Brain (tissue), 1 donor: ENCODE results near the genes NXF1 and PLAAT2.

- RRBS = 26% methylated on average over 1 of the region's 39 CpGs
Measured at GRCh38 chr11:62504926-62506006, 41.3 kb downstream of the AHNAK start.

- RRBS = no CpG with 5 or more reads among the region's 10 CpGs
Measured at GRCh38 chr11:62515895-62516753, 30.5 kb downstream of the AHNAK start.

GRCh38 chr11:62523457-62524626 lies 22.8 kb downstream of the AHNAK start:
- RRBS = no CpG with 5 or more reads among the region's 11 CpGs

DNA sequence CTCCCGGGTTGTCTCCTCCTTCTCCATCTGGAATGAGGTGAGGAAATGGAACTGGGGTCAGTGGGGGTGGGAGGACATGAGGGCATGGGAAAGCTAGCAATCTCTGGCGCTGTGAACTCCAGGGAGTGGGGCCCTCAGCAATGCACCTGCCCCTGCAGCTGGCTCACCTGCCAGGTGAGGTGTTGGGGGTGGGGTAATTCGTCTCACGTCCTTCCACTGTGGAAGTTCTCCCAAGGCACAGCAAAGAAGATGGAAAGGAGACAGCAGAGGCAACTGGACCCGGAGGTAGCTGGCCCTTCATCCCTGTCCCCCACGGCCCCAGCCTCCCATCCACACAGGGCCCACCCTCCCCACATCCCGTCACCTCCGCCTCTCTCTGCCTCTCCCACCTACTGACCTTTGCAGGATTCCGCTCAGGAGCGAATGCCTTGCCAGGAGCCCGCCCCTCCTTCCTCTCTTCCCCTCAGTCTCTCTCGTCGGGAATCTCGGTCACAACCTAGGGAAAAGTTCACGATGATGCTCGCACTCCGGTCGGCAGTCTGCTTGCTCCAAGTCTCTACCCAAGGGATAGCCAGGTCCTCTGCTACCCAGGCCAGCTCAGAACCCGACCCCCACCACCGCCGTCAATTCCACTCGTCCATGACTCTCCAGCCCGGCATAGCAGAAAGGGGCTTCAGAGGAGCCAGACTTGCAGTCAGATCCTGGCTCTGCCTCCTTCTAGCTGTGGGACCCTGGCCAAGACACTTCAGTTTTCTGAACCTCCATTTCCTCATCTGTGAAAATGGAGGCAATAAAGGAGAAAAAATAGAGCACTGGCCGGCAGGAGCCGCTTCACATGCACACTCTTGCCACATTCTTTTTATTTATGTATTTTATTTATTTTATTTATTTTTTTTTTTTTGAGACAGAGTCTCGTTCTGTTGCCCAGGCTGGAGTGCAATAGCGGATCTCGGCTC lies 10.3 kb downstream of the AHNAK start:
- RRBS = no CpG with 5 or more reads among the region's 28 CpGs

DNA sequence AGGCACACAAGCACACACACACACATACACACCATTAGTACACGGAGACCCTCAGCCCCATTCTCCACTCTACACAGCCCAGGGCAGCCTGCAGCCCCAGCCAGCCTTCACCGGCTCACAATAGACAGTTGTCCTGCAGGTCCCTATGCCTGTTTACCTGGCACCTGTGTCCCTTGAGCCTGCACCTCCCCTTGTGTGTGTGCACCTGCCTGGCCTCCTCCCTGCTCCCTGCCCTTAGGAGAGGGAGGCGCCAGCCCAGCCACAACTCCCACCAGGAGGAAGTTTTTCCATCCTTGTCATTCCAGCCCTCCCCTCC lies 4.5 kb downstream of the AHNAK start:
- RRBS = no CpG with 5 or more reads among the region's 3 CpGs

- RRBS = 9% methylated on average over 11 of the region's 38 CpGs
Measured at GRCh38 chr11:62542748-62543766, 3.5 kb downstream of the AHNAK start.

DNA sequence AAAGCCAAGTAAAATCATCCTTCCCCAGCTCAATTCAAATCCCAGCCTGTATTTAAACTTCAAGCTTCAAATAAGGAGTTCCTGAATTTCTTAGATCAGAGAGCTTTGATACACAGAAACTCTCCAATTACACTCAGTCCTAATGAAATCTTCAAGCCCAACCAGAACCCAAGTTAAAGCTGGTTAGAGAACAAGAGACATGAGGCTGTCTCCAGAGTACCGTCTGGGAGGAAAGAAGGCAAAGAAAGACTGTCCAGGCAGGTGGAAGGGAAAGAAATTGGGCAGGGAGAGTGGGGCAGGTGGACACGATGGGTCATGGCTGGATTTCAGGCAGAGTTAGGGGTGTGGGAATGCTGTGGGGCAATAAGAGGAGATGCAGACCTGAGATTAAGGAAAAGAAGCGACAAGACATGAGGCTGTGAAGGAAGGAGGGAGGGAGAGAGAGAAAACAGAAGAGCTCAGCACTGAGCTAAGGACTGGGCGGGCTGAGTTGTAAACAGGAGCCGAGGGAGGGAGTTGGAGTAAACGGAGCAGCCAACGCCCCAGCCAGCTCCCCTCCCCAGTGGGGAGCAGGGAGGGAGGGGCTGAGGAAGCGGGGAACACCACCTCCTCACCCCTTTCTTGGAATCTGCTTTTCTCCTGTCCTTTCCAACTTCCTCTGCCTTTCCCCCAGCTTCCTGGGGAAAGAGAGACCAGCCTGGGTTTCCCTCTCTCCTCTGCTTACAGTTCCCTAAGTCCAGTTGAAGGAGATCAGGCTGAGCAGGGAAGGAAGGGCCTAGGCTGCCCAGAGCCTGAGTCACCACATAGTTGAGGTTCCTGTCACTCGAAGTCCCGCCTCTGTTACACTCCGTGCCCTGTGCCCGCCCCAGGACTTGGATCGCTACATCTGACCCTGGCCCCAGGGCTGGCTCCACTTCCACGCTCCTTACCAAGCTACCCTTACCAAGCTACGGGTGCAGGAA lies 6.5 kb upstream of the AHNAK start:
- RRBS = no CpG with 5 or more reads among the region's 15 CpGs

- RRBS = no CpG with 5 or more reads among the region's 15 CpGs
Measured at GRCh38 chr11:62575115-62575471, 1.4 kb upstream of the EEF1G start.

DNA sequence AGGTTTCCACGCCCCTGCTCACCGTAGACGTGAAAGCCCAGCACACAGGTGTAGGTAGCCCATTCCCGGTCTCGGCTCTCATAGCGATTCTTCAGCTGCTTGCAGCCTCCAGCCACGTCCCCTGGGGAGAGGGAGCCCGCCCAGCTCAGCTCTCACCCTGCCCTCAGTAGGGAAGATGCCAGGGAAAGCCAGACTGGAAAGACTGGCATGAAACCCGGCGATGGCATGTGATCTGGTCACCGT lies 1.4 kb upstream of the MTA2 start:
- RRBS = no CpG with 5 or more reads among the region's 11 CpGs

DNA sequence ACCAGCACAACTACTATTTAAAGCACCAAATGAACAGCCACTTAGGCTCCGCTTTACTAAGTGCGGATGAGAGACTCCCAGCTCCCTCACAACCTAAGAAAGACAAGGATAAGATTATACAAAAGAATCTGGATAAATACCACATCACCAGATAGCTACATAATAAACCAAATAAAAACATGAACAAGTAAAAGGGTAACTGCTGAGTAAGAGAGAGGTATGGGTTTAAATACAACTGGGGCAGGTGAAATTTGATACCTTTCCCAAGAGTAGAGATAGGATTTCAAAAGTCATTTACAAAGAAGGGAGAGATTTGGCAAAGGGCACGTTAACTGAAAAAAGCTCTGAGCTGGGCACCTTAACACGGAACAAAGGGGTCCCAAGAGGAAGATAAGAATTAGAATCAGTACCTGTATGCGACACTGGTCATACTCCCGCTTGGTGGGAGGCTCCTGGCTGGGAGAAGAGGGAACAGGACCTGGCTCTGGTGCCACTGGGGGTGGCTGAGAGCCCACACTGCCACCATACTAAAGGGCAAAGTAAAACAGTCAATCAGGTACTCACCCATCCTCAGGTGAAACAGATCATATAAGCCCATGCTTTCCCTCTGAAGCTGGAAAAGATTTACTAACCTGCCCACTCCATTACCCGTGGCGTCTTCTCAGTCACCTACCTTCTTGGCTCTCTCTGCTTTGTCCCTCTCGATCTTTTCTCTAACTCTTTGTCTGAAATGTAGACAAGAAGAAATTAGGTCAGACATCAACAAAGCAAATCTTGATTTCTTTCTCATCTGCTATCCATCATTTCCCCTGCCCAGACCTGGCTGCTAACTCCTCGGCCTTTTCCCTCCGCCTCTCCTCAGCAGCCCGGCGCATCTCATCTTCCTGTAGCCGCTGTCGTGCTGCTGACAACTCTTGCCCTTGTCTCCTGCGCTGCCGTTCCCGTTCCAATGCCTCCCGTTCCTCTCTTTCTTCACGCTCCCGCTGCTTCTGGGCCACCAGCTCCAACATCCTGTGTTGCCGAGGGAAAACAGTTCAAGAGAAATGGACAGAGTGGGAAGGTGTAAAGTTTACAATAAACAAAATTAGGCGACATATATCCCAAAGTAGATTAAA lies 1.4 kb downstream of the UBXN1 start:
- RRBS = no CpG with 5 or more reads among the region's 23 CpGs

GRCh38 chr11:62805301-62806536 lies at the start of gene NXF1:
NXF1 (minus strand) TSS chr11:62805440.
- RRBS = 2% methylated on average over 22 of the region's 69 CpGs

- RRBS = no CpG with 5 or more reads among the region's 3 CpGs
Measured at GRCh38 chr11:62811005-62811743, 5.9 kb upstream of the NXF1 start.

GRCh38 chr11:62824994-62825547 lies 6.8 kb downstream of the STX5 start:
- RRBS = no CpG with 5 or more reads among the region's 9 CpGs

GRCh38 chr11:62841925-62842945 lies 2.8 kb upstream of the WDR74 start:
- RRBS = 6% methylated on average over 8 of the region's 49 CpGs

GRCh38 chr11:63289455-63289852 lies 249 bp upstream of the SLC22A10 start:
- RRBS = no CpG with 5 or more reads among the region's 1 CpG

- RRBS = no CpG with 5 or more reads among the region's 3 CpGs
Measured at GRCh38 chr11:63478969-63479251, 12.1 kb downstream of the PLAAT5 start.

GRCh38 chr11:63563207-63564335 lies at the start of gene PLAAT2:
PLAAT2 (minus strand) TSS chr11:63563379.
- RRBS = no CpG with 5 or more reads among the region's 15 CpGs

GRCh38 chr11:63570698-63571175 lies 7.6 kb upstream of the PLAAT2 start:
- RRBS = no CpG with 5 or more reads among the region's 3 CpGs

DNA sequence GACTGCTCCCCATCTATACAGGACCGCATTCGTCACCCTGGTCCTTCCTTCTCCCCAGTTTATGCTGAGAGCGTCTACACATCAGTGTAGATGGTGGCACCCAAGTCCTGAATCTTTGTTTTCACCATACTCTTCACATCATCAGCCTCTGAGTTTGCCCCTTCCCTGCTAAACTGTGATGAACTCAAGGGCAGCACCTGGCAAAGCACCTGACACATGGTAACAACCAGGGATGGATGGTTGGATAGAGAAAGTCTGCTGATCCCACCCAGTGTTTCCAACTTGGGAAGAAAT lies 8.6 kb upstream of the PLAAT3 start:
- RRBS = no CpG with 5 or more reads among the region's 3 CpGs